Bronchus fibroblast of lung (primary cell): ENCODE measurements around a stretch of chr9.

DNA sequence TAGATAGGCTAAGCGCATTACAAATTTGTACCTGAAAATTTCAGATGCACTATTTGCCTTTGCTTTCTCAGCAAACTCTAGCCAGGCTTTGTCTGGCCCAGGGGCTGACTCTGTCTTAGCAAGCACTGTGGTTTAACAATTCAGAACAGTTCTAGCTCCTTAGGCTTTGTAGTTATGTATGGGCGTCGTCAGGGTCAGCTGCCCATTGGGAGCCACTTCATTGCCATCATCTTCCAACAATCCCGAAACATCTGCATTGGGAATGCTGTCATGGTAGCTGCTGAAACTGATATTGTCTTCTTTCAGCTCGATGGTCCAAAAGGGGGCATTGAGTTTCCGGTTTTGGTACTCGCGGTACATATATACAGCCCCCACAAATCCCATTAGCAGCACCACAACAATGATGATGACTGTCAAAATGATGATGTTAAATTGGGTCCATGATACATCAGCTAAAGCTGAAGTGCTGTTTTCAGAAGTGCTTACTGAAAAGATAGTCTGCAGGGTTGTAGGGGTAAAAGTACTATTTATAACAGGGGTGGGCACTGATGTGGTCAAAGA, 25.1 kb upstream of the CDK5RAP2 start:
- RAMPAGE, long total RNA, result no peak

- RAMPAGE, long total RNA, result no peak
Observed at GRCh38 chr9:120653029-120653482, 61.2 kb downstream of the MEGF9 start.

- RAMPAGE, long total RNA, result no peak
Observed at GRCh38 chr9:120847325-120848529, 5.0 kb upstream of the PSMD5 start.

DNA sequence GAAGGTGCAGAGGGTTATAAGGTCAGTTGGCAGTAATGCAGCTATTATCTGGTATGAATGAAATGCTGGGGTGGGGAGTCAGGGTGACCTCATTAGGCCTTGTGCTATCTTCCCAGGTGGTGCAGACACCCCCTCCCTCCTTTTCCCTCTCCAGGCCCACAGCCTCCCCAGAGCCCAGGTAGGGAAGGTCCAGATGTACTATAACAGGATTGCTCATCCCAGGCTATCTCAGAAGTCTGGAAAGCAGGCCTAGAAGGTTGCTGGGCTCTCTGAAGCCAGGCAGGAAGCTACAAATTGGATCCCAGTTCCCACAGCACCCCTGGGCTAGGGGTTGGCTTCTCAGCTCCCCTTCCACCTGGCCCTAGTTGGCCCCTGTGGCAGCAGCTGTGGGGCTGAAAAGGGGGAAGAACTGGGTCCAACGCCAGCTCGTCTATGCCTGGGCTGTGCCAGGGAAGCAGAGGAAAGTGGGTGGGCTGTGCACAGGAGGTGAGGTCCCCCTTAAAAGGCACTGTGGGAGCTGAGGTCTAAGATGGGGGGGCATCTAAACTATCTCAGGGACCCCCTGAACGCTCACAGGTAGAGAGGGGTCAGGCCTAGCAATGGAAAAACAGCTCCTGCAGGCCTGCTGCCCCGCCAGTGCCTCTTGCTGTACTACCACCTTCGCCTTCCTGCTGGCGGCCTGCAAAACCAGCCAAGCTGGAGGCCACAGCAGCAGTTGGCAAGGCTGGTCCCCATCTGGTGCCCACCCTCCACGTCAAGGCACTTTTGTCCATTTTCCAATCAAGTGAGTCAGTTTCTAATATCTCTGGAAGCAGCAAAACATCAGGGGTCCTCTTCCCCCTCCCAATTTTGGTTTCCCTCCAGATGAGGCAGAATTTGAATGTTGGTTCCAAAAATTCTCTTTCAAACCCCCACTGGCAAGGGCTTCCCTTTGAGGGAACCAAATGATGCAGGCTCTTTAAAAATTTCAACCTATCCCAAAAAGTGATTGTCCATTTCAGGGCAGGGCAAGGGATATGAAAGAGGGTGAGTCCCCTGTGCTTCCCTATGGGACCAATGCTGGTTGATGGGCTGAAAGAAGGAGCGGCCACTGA, 13.4 kb upstream of the PSMD5 start:
- RAMPAGE, long total RNA, result no peak

GRCh38 chr9:120928137-120929247, 1.9 kb upstream of the TRAF1 start:
- RAMPAGE, long total RNA, result no peak

- RAMPAGE, long total RNA, result no peak
Observed at GRCh38 chr9:120930955-120931963, 4.7 kb upstream of the TRAF1 start.

DNA sequence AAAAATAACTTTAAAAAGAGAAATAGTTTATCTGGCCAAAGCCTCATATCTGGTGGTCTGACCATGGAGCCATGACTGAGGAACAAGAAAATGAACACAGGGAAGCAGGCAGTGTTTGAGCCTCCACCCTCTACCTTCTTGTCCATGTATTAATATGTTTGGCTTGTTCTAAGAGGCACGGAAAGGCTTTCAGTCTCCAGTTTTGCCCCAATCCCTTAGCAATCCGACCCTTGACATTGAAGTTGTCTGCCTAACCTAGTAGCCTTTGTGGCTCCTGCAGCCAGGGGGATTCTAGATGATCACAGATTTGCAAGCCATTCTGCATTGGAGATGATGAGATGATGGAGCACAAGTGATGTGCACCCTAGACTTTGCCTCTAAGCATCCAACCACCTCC, 5.4 kb upstream of the TRAF1 start:
- RAMPAGE, long total RNA, result no peak

- RAMPAGE, long total RNA, result no peak
Observed at GRCh38 chr9:121002565-121002985, 47.5 kb downstream of the C5 start.

GRCh38 chr9:121015771-121016510, 34.1 kb downstream of the C5 start:
- RAMPAGE, long total RNA, result no peak

- RAMPAGE, long total RNA, result no peak
Observed at GRCh38 chr9:121140358-121140894, 61.2 kb downstream of the RAB14 start.

GRCh38 chr9:121157463-121158376, 43.9 kb downstream of the RAB14 start:
- RAMPAGE, long total RNA, result no peak

GRCh38 chr9:121269371-121270221, 1.6 kb downstream of the GSN start:
- RAMPAGE, long total RNA, result no peak

GRCh38 chr9:121287385-121287750, 19.4 kb downstream of the GSN start:
- RAMPAGE, long total RNA, result no peak

GRCh38 chr9:121289987-121290398, 22.0 kb downstream of the GSN start:
- RAMPAGE, long total RNA, result no peak

- RAMPAGE, long total RNA, result no peak
Observed at GRCh38 chr9:121309521-121310226, 41.7 kb downstream of the GSN start.

GRCh38 chr9:121312139-121312615, 44.2 kb downstream of the GSN start:
- RAMPAGE, long total RNA, result no peak

- RAMPAGE, long total RNA, result no peak
Observed at GRCh38 chr9:121331121-121331694, 38.8 kb downstream of the STOM start.

DNA sequence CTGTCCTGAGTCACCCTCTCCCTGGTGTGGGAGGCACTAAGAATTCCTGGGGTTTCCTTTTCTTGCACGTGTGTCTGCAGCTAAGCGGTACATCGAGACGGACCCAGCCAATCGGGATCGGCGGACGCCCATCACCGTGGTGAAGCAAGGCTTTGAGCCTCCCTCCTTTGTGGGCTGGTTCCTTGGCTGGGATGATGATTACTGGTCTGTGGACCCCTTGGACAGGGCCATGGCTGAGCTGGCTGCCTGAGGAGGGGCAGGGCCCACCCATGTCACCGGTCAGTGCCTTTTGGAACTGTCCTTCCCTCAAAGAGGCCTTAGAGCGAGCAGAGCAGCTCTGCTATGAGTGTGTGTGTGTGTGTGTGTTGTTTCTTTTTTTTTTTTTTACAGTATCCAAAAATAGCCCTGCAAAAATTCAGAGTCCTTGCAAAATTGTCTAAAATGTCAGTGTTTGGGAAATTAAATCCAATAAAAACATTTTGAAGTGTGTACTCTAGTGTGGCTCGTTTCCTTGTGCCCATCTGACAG, 37.6 kb downstream of the STOM start:
- RAMPAGE, long total RNA, result no peak

- RAMPAGE, long total RNA, result no peak
Observed at GRCh38 chr9:121478932-121479653, 20.6 kb downstream of the GGTA1 start.

GRCh38 chr9:121529706-121530110, 30.1 kb upstream of the GGTA1 start:
- RAMPAGE, long total RNA, result no peak